Skin of body (tissue), 2 donors: ENCODE measurements around a stretch of chr10.

GRCh38 chr10:113320934-113321546 is 231.8 kb upstream of the HABP2 start:
- RAMPAGE, long total RNA: no peak

DNA sequence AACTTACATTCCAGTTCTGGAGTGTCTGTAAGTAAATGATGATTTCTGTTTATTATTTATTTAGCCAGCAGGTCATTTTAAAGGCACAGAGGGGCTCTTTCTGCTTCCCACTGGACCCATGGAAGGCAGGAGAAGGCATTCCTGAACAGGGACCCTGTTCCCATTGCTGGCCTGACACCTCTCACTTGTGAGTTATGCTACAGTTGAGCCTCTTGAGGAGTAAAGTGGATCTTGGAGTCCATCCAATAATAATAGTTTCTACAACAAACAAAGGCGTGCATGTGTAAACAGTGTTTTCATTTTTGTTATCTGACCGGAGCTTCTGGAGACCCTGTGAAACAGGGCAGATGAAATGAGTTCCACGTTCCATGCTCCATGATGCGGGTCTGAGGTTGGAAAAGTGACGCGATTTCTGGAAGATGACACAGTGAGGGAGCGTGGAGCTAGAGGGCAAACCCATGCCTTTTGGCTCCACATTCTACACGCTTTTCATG is 127.3 kb upstream of the HABP2 start:
- RAMPAGE, long total RNA: no peak

DNA sequence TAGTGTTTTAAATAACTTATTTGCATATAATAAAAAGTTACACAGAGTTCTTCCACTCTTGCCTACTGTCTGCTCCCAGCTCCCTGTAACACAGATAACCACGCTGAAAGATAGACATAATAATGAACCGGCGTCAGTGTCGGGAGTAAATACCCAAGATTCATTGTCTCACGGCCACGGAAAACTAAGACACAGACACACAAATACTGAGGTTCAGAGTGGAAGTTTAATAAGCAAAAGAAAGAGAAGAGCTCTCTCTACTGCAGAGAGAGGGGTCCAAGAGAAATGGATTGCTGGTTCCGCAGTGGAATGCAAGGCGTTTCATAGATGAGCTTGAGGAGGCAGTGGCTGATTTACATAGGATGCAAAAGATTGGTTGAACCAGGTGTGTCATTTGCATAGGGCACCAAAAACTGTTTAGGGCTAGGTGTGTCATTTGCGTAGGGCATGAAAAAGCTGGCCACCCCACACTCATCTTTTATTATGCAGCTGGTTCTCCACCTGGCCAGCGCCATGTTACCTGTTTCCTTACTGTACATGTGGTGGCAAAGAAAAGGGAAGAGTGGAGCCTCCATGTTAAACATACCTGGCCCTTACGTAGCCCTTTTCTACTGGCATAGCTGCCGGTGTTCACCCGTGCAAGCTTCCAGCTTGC is 32.9 kb downstream of the CASP7 start:
- RAMPAGE, long total RNA: no peak

- RAMPAGE, long total RNA: no peak
Observed at GRCh38 chr10:113961279-113962022, 82.2 kb upstream of the ADRB1 start.

- RAMPAGE, long total RNA: no peak
Observed at GRCh38 chr10:113982480-113983214, 61.0 kb upstream of the ADRB1 start.

DNA sequence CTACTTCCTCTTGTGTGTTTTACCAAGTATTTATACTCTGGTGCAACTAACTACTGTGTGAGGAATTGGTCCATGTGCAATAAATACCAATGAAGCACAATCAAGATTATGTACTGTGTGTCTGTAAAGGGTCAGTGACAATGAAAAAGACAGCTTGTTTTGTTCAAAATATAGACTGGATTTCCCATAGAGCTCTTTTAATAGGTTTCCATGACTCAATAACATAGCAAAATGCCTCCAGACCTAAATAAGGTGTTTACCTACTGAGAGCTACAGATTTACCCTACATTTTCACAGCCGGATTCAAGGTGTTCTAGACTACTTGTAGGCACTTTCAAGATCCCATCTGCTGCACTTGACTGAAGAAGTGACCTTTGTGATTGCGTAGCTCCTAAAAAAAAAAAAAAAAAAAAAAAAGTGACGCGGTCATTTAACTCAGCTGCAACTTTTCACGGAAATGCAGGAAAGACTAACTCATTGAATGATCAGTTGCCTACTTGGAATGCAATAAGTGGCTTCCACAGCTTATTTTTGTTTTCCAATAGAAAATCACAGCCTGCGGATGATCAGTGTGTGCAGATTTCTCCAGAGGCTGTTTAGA is 3.2 kb downstream of the ADRB1 start:
- RAMPAGE, long total RNA: no peak

DNA sequence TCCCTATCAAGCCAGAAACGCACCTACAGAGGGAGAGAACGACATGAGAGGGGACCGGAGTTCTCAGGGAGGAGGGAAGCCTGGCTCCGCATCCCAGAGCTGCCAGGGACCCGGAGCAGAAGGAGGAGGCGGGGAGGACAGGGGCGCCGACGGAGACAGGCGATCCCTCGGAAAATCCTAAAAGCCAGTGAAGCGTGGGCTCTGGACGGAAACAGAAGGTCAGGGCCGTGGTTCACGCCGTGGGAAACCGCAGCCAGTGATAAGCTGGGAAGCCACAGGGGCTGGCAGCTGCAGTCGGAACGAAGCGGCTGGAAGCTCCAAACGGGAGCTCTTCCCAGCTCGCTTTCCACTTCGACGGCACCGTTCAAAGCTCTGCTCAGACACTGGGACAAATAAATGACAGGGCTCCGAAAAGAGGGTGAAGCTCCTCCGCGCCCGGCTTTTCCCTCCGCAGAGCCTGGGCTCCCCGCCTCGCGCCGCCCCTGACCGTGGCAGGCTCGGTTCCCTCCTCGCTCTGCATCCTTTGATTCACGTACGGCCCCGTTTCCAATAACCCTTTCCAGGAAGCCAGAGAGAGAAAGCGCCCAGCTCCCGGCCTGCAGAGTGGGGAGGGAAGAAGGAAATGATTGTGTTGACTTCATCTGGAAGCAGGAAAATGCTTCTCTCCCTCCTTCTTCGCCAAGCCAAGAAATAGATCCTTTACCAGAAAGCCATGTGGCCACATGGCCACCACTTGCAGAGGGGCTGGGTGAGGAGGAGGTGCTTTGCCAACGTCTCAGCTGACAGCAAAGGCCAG is 57.3 kb downstream of the ADRB1 start:
- RAMPAGE, long total RNA: no peak

GRCh38 chr10:114239907-114240348 is 874 bp downstream of the VWA2 start:
- RAMPAGE, long total RNA: no peak

DNA sequence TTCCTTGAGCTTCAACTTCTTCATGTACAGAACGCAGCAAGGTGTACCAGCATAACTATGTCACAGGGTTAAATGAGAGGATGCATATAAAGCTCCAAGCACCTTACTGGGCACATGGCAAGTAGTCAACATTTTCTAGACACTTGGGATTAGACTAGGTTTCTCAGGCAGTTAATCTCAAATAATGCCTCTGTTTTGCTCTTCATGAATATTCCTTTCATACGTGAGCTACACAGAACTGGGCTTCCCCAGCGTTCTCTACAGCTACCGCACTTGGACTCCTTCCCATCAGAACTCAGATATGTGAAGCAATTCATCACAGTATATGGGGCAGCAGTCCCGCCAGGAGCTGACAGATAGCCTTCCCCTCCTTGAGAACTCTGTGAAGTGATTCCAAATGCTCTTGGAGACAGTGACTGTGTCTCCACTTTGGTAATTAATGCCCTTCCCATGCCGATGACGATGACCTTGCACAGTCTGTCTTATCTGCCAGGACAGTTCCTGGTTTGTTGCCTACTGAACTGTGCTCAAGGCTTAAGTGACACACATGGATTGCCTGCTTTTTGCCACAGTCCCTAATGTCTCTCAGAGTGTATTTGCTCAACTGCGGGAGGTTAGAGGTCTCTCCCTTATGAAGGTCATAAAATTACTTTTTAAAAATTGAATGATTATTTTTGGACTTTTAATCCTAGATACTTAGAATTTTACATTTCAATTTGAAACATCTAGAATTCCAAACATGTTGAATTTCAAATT is 75.0 kb upstream of the AFAP1L2 start:
- RAMPAGE, long total RNA: no peak

DNA sequence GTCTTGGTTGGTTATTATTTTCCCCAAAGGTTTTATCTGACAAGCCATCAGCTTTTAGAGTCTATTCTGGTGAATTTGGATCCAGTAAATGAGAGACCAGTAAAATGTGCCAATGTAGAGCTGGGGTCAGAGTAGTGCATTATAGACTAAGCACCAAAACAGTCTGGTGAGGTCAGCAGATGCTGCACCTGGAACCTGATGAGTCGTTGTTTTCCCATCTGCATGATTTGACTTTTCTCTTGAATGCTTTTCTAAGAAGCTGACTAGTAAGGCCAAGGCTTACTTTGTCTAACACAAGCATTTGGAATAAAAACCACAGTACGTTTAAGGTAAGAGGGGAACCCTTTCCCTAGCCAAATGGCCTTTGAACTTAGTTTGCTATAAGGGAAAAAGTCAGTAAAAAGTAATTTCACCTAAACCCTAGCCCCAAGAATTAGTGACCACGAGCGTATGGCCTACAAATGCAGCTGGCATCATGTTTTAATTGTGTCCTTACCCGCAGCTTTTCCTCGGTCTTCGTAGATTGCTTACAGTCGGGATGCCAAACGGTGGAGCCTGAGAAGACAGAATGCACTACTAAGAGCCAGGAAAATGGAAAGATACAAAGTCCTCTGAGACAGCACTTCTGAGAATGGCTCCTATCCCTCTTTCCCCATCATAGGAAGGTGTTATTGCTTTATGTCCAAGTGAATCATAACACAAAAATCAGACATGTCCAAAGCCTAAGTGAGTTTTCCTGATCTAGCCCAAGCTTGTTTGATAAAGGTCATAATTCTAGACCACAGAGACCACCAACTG is 83.4 kb upstream of the AFAP1L2 start:
- RAMPAGE, long total RNA: no peak

DNA sequence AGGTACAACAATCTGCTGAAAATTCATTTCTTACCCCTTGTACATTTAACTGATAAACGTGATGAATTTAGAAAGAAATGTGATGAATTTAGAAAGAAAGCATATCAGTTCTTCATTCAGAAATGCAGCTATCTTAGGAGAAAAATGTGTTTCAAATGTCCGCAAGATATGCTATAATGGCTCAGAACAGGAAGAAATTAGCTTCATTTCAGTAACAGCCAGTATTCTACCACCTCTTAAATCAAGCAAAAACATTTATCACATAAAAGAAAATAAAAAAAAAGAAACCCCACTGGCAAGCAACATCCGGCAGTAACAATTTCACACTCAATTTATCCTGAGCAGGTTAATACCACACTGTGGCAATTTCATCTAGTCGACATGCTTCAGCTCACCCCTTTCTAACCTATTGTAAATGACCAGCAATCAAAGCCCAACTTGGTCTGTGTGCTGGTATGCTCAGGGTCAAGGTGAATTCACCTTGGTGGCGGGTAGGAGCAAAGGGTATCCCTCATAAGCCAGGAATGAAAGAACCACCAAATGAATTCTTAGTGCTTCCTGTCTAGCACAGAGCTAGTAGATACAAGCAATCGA is 109.0 kb upstream of the AFAP1L2 start:
- RAMPAGE, long total RNA: no peak

DNA sequence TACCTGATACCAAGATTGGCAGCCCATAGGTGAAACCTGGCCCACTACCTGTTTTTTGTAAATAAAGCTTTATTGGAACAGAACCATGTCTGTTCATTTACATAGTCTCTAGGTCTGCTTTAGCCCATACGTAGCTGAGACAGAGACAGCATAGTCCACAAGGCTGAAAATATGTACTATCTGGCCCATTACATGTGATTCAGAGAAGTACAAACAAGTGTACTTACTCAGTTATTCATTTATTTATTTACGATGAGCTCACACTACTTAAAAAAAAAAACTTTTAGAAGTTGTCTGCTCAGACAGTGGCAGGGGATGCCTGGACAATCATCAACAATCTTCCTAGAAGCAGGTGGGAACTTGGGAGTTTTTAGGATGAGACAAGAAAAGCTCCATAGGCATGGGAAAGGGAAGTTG is 114.3 kb upstream of the AFAP1L2 start:
- RAMPAGE, long total RNA: no peak

DNA sequence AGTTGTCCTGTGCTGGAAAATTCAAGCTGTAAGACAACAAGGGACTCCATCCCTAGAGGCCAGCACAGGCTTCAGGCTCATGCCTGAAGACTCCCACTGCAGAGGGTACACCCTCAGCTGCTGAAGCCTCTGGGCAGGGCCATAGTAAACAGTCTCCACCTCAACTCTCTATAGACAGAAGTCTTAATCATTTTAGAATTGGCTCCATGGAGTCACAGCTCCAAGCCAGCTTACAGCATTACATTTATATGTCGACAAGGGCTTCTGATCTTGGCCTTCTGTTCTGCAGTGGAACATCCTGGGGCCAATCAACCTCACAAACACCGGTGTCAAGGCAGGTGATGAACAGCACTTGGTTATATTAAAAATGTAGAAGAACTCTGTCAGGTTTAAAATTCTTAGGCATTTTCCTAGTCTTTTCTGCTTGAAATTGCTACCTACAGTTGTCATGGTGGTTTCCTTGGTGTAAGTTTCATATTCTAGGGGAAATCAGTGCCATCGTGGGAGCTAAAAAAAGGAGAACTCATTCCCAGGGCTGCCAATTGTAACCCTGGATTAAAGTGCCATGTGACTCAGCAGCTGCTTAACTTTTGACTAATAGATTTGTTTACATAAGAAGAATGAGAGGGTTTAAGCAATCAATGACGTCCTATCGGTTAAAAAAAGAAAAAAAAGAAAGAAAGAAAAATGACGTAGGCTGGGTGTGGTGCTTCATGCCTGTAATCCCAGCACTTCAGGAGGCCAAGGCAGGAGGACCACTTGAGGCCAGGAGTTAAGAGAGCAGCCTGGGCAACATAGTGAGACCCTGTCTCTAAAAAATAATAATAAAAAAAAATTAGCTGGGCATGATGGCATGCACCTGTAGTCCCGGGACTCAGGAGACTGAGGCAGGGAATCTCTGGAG is 115.9 kb upstream of the AFAP1L2 start:
- RAMPAGE, long total RNA: no peak

- RAMPAGE, long total RNA: no peak
Observed at GRCh38 chr10:114526137-114527493, 122.3 kb upstream of the AFAP1L2 start.

- RAMPAGE, long total RNA: no peak
Observed at GRCh38 chr10:114576789-114577584, 81.1 kb downstream of the ABLIM1 start.

DNA sequence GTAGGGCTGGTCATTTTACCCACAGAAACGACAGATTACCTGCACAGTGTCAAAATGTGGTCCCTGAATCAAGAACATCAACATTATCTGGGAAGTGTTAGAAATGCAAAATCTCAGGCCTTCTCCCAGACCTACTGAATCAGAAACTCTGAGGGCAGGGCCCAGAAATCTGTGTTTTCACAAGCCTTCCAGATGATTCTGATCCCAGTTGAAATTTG is 34.6 kb downstream of the ABLIM1 start:
- RAMPAGE, long total RNA: no peak

- RAMPAGE, long total RNA: no peak
Observed at GRCh38 chr10:114623773-114624309, 34.2 kb downstream of the ABLIM1 start.

DNA sequence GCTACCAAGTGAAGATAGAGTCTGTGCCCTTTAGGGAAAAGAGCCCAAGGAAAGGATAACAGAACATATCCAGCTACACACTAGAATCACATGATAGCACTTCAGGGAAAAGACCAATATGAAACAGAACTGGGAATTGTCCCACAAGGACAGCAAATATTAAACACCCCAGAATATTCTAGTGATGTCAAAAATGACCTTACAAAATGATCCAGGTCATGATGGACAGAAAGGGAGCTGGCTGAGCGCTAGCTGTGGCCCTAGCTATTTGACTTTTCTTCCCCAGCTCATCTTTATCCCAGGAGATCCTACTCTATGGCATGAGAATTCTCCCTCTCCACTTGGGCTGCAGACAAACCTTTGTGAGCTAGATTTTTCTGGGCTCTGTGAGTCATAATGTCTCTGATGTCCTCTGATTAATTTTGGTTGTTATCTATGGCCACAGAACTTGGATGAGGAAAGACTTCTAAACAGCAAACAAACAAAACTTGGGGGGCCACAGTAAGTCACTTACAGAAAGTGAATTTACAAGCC is 10.7 kb downstream of the ABLIM1 start:
- RAMPAGE, long total RNA: no peak

DNA sequence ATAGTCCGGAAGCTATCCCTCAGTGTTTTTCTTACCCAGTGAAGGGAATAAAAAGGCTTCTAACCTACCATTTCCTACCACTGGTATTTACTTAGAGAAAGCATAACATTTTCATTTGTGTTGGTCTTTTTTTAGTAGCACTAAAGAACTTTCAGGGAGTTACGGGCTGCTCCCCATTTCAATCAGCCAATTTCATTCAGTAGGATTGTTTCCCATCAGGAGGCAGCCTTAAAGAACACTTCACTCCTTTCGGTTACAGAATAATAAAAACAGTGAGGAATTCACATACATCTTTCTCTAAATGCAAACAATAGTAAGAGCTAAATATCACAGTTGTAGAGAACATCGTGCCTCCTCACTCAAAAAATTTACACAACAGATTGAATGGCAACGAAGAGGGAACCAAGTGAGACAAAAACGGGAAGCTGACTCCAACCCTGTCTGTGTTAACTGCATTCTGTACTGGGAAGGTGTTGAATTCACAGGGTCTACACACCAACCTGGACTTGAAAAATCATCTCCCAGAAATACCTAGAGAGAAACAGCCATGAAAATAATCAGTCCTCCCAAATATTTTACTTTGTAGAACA is 55.5 kb upstream of the ABLIM1 start:
- RAMPAGE, long total RNA: no peak

DNA sequence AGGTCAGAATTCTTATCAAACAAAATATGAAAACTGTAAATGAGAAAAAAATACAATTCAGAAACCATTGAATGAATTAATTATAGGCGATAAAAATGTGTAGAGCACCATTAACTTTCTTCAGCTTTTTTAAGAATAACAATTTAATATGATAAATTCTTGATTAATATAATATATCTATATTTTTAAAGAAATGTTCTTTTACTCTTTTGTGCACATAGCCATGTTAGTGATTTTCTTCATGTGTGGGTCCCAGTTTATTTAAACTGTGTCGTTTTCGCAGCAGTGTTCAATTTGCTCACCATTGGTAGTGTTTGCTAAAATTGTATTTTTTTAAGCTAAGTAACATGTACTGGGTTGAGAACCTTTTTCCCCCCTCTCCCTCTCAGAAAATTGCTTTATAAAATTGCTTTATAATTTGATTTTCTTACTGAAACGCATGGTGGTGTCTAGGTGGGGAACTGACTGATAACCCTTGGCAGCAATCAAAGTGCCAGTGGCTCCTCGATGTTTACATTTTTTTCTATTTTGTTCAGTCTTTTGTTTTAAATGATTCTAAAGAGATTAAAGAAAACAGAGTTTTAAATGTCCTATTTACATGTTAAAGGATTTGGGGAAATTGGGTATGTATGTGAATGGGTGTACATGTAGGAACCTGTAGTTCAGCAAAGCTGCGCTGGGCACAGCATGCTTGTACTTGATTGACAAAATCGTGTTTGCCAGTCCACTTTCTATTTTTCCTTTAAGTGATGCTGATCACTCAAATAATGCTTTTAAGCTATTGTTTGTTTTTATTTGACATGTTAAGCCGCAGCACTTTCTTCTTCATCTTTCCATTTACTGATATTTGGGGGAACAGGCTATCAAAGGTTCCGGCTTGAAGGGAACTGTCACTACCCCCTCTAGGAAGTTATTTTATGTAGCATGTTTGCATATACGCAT is 40.7 kb downstream of the FHIP2A start:
- RAMPAGE, long total RNA: no peak